HEK293 (cell line): ENCODE measurements around a stretch of chr9.

- PRO-cap, result no peak
- RRBS, 2 experiments, result no CpG with 5 or more reads among the region's 7 CpGs
Observed at GRCh38 chr9:106873937-106874717, 11.2 kb downstream of the ZNF462 start.

DNA sequence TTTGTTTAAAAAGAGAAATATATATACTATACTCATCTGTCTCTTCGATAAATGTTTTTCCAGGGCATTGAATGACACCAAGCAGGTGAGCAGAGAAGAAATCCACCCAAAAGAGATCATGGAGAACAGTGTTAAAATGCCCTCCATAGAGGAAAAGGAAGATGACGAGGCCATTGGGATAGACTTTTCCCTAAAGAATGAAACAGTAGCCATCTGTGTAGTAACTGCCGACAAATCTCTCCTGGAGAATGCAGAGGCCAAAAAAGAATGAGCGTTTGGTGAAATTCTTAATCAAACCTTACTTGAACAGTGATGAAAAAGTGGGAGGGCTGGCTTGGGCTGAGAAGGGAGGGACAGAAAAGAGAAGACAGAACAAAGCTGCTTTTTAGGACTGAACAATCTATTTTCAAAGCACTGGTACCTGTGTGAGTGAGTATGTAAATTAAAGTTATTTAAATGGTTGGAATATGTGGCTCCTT, 147.8 kb downstream of the ZNF462 start:
- PRO-cap, result no peak
- RRBS, 2 experiments, result no CpG with 5 or more reads among the region's 4 CpGs

DNA sequence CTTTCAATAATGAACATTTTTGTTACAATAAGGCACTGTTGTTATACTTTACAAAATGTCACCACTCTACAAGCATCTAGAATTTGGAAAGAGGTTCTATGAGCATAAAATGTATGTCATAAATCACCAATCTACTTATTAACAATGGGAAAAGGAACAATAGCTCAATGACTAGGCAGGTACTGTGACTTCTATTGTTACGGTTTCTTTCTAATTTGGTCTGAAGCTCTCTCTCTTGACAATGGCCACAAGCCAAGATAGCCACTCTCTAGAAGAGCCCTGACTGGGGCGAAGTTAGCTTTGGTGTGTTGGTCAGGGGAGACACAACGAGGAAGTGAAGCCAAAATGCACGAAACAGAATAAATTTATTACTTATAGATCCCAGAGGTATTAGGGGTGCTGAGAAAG, 9.5 kb upstream of the RAD23B start:
- PRO-cap, result no peak
- RRBS, 2 experiments, result no CpG with 5 or more reads among the region's 4 CpGs

- PRO-cap, result no peak
- RRBS, 2 experiments, result no CpG with 5 or more reads among the region's 6 CpGs
Observed at GRCh38 chr9:107318463-107319157, 35.5 kb downstream of the RAD23B start.

DNA sequence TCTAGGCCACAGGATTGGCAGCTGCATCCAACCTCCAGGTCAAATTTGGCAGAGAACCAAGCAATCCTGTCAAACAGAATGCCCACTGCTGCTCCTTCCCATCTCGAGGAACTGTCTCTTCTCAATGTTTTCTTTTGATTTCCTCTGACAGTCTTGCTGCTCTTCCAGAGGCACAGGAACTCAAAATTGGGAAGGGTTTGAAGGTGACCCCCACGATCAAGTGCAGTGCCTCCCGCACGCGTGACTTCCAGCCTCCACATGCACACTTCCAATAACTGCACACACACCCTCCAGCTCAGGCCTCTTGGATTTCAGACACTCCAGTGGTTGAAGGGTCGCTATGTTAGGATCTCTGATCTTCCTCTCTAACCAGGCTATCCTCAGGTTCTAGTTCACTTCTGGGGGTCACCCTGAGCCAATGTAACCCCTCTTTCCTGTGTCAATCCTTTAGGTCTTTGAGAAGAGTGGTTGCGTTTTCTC, 55.4 kb downstream of the RAD23B start:
- PRO-cap, result no peak
- RRBS, 2 experiments, result no CpG with 5 or more reads among the region's 7 CpGs

- PRO-cap, result no peak
- RRBS, 2 experiments, result no CpG with 5 or more reads among the region's 3 CpGs
Observed at GRCh38 chr9:107389568-107390115, 99.9 kb downstream of the KLF4 start.

DNA sequence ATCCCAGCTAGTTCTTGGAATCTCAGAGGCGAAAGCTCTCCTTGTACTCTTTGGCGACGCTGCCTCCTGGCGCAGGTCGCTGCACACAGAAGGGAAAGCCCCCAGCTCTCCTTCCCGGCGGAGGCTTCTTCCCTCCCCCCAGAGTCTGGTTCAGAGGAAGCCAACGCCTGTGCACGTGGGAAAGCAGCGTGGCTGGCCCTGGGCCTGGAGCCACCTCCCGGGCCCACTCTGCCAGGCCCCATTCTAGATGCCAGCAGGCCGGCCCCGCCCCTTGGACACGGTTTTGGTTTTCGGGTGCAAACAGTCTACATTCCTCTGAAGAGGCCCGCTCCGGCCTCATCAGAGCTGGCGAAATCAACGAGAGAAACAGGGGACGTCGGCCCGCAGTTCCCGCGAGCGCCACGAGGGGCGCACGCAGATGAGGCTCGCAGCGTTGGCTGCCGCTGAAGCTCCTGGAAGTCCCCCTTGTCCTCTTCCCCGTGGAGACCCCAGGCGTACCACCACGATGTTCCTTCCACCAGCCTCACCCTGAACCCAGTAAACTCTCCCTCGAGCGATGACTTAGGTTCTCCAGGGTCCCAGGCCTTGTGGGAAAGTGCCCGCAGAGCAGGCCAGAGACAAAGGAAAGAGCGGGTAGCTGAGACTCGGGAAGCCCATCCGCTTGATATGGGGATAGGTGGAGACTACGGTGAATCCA, 64.4 kb downstream of the KLF4 start:
- PRO-cap, result bidirectional peak, plus-strand start at position 386 of the sequence, minus-strand start at position 378 of the sequence
- RRBS, 2 experiments, result 8 to 9% methylated on average over 6 to 7 of the region's 41 CpGs

DNA sequence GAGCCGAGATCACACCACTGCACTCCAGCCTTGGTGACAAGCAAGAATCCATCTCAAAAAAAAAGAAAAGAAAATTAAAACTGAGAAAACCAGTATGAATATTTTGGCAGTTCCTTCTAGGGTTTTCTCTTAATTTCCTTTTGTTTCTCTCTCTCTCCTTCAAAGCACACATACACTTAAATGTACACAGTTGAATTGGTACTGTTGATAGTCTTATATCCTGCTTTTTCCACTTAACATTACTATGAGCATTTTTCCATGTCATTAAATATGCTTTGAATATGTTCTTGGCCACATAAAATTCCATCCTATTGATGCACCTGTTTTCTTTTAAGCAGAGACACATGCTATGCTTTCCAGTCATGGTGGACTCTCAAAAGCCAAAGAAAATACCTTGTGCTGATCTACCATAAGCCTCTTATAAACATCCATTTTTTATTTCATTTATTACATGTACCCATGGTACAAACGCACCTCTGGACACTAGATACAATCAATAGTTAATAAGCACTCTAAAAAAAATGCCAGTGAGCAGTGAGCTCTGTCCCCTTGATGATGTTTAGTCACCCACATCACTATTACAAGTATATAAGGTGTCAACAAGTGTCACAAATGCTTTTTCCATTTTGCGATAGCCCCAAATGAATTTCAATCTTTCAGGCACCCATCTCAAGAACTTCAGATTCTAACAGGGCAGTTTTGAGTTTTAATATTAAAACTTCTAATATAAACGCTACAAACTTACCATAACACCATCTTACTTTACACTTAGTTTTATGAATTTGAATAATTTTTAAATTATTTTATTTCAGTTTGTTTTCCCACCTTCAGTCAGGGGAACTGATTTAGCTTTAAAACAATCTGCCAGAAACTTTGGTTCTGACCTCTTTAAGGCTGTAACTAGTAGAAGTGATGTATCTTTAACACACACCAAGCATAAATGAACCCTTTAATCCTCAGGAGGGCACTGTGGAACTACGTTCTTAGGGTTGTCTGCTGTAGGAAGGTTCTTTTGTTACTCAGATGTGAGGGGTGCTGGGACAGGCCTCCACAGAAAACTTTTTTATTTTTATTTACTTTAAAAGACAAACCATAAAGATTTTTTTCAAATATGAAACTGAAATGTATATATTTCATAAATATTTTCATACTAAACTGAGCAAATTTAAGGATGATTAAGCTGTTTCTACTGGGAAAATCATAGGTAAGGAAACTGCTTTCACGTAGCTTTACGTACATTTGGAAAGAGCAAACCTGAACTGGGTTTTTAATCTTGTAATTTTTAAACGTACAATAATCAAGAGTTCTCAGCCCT, 5.8 kb downstream of the KLF4 start:
- PRO-cap, result no peak
- RRBS, 2 experiments, result no CpG with 5 or more reads among the region's 8 CpGs

DNA sequence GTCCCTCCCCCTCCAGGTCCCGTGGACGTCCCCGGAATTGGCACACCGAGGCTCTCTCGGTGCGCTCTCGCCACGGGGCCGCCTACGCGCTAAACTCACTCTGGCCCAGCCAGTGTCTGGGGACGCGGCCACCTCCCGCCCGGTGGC, 1.2 kb downstream of the KLF4 start:
- PRO-cap, result no peak
- RRBS, 2 experiments, result 1 to 6% methylated on average over 1 to 5 of the region's 15 CpGs

DNA sequence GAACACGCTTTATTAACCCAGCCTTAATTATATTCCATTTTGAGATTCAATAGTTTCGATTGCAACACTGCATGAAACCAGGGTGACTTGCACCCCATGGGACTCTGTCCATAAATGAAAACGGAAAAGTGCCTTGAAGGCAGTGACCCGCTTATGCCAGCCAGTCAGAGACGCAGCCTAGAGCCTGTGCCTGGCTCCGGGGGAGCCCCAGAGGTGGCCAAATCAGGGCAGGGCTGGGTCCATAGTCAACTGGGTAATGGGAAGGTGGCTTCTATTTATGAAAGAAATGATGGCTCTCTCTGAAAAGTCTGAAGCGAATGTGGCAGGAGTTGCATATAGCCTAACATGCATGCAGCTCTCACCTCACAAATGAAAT, 304.2 kb downstream of the ACTL7B start:
- PRO-cap, result no peak
- RRBS, 2 experiments, result no CpG with 5 or more reads among the region's 7 CpGs

DNA sequence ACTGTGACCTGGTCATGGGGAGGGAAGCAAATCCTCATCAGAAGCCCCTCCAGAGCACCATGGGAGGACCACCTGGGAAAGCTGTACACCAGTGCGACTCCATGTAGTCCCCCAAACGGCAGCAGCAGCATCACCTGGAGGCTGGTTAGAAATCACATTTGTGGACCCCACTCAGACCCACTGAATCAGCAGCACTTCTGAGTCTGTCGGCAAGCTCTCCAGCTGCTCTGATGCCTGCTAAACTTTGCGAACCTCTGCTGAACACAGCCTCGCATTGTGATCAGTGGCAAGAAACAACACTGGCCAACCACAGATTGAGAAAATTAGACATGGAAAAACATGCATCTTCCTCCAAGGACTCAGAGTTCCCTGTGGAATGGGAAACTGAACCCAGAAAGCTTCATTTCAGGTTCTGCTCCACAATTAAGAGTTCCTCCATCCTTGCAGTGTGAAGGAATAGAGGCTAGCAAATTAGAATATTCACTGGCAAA, 100.2 kb downstream of the ACTL7B start:
- PRO-cap, result no peak
- RRBS, 2 experiments, result no CpG with 5 or more reads among the region's 5 CpGs

DNA sequence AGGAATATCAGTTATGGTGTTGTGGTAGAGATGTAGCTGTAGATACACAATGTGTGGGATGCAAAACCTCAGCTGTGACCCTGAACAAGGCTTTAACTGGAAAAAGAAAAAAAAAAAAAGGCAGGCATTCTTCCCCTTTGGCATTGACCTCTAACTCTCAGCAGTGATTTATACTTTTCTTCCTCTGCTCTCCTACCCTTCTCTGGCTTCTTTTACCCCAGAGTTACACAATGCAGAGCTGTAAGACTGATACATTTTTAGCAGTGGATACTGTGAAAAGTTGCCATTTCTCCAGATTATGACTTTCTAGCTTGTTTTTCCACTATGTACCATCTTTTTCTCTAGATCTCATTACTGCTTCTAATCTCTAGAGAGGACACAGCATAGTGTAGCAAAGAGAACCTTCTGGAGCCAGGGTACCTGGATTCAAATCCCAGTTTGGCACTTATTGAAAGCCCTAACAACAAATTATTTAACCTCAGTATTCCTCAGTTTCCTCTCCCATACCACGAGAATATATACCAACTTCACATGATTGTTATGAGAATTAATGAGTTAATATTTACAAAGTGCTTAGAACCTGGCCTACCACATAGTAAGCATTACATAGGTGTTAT, 1.9 kb downstream of the CTNNAL1 start:
- PRO-cap, result no peak
- RRBS, 2 experiments, result no CpG with 5 or more reads among the region's 1 CpG

DNA sequence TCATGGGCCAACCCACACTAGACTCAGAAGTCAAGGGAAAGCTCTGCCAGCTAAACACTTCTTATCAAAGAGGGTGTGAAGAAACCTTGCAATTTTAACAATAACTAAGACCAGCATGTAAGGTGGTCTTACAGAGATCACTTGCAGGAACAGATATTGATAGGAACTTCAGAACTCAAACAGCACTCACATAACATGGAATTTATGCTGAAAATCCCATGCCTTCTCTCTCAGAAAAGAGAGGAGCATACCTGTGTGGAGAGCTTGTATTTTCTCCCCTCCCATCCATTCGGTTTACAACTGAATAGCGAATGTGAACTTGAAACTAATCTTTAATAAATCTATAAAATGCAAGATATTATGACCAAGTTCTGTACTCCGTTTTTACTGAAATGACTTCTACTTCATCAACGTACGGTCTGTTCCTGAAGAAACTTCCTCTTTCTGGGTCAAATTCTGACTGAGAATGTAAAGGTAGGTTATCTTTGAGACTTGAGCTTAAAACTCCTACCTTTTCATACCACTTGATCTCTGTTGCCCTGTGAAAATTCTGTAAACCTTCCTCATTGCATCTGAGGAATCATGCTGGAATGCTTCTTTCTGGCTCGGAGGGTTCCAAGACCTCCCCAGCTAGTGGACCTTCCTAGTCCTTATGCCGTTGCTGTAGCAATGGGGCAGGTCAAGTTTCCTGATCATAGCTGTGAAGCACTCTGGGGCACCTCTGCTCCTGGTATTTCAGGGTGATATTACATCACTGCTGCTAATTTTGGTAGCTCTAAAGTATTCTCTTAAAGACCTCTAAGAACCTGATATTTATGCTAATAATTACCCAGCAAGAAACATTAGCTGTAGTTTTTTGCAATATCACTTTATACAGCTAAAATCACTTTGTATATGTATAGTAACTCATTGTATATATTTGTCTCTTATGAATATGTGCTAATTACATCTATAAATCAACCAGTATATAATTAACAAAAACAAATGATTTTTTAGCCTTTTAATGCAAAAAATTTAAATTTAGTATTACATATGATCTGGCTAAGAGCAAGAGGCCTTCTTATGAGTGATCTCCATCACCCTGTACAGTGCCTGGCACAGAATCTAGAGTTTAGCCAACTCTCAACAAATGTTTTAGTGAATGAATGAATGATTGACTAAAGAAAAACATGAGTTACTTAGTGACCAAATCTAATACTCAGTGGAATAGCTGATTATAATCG, 4.4 kb upstream of the CTNNAL1 start:
- PRO-cap, result no peak
- RRBS, 2 experiments, result no CpG with 5 or more reads among the region's 8 CpGs

GRCh38 chr9:109032990-109033775, 19.9 kb upstream of the CTNNAL1 start:
- PRO-cap, result no peak
- RRBS, 2 experiments, result no CpG with 5 or more reads among the region's 12 CpGs

DNA sequence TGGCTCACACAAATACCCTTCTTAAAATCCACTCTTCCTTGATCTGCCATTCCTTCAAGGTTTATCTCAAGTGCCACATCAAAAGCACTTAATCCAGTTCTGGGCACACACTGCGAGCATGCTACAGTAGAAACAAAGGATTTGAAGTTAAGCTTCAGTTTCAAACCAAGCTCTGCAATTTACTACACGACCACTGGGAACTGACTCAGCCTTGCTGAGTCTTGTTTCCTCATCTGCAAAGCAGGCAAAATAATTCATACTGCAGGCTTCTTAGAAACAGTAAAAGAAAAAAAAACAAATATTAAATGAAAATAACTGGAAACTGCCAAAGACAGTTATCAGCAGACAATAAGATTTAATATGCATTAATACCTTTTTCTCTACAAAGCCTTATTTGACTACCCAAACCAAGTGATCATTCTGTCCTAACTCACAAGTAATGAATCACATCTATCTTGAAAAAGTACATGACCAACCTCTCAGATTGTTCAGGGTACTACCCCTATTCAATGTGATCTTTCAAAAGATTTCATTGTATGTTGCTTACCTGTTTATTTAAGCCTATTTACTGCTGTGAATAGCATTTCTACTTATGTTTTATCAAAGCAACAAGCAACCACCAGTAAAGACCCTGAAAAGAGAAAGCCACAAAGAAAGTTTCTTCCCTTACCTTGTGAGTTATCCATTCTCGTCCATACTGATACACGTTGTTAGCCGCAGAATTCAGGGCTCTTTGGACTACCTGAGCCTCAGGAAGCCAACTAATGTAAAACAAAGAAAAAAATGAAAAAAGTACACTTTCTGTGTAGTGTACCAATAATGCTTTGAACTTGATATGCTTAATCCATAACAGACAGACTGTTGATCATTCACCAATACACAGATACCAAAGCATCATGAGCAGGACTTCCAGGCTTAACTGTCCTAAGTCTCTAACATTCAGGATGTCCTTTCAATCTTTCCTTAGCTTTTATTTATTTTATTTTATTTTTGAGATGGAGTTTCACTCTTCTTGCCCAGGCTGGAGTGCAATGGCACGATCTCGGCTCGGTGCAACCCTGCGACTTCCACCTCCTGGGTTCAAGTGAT, 50.9 kb upstream of the CTNNAL1 start:
- PRO-cap, result no peak
- RRBS, 2 experiments, result no CpG with 5 or more reads among the region's 9 CpGs

DNA sequence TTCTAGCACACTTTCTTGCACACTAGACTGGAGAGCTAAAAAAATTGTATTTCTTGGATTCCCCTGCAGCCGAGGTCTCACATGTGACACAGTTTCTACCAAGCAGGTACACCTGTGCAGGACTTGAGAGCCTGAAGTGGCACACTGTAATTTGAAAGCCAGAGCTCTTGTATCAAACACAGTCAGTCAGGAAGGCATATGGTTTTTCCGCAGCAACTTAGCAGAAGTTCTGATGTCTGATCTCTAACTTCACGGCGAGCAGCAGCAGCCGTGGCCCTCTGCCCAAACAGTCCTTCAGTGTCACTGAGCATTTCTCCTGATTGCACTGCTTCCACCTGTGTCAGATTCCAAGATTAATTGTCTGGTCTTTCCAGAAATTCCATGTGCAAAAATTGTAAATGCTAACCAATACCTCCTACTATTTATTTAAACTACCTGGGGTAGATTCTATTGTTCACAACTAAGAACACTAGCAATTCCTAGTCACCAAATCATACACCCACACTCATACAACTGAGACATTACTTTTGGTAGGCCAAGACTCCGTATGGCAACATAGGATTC, 25.4 kb downstream of the TMEM245 start:
- PRO-cap, result no peak
- RRBS, 2 experiments, result no CpG with 5 or more reads among the region's 6 CpGs

DNA sequence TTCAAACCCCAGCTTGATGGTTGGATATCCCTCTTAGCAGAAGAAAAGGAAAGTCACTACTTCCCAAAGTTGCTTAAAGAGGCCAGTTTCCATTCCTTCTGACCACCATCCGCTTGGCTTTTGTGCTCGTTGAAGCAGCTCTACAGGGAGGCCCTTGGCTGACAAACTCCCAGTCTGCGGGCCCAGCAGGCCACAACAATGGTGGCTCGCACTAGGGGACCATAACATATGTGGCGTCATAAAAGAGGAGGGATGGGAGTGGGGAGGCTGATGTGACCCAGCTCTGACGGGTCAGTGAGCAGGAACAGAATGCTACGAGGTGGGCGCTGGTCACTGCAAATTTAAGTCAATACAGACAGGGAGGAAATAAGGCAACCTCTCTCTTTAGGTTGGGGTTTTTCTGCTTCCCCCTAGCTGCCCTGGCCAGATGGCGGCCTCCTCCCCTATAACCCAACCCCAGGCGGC, 922 bp downstream of the FRRS1L start:
- PRO-cap, result no peak
- RRBS, 2 experiments, result no CpG with 5 or more reads among the region's 10 CpGs

GRCh38 chr9:109253937-109254861, 66.7 kb downstream of the EPB41L4B start:
- PRO-cap, result no peak
- RRBS, 2 experiments, result no CpG with 5 or more reads among the region's 10 CpGs

GRCh38 chr9:109277529-109278048, 43.3 kb downstream of the EPB41L4B start:
- PRO-cap, result no peak
- RRBS, 2 experiments, result no CpG with 5 or more reads among the region's 9 CpGs

- PRO-cap, result no peak
- RRBS, 2 experiments, result no CpG with 5 or more reads among the region's 13 CpGs
Observed at GRCh38 chr9:109316189-109316751, 4.6 kb downstream of the EPB41L4B start.